ENCODE measurements around a stretch of chr2.

DNA sequence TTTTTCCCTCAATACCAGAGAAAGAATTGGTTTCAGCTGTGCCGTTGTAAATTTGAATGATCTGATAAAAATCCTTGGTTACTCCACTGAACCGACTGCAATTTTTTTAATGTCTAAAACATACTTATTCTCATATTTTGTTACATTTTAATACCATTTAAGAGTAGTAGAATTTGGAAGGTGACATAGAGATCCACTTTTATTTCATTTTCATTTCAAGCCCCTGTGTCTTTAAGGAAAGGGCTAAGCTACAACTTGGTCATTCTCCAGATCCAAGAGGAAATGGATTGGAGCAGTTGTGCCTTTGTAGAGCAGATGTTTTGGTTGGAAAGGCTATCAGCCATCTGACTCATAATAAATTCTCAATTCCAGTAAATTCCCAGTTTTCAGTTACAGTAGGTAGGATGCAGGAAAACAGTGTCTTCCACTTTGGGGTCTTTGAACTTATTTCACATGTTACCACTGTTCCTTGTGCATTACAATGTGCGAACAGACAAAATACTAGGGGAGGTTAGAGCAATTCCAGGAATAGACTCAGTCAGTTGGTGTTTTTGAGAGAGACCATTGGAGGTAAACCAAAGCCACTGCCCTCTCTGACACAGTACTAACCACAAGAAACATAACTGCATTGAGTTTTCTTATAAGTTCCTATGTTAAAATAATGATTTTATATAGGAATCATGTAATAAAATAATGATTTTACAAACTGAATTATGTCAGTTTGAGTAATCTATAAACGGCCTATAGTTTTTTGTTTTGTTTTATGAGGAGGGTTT, 211.9 kb downstream of the BABAM2 start:
- PRO-cap: no peak

DNA sequence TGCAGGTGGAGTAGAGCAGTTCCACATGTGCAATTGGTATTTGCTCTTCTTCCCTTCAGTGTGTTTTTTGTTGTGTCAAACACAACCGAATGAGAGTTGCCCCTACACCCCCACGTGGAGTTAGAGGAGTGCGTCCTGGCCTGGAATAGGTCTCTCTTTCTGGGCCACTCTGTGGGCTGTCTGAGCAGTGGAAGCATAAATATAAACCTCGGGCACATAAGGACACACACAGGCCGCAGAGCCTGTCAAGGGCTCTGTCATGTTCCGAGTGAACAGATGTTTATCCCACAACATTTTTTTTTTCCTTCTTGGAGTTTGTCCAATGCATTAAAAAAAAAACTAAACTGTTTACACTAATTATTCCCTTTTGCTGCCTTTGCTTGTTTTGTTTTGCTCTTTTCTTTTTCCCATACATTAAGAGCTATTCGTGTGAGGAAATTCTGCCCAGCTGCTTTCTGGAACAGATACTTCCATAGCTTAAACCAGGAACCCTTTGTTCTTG, 228.4 kb upstream of the FOSL2 start:
- PRO-cap: no peak

- PRO-cap: no peak
Observed at GRCh38 chr2:28261783-28262508, 130.7 kb upstream of the FOSL2 start.

GRCh38 chr2:28273624-28274273, 118.9 kb upstream of the FOSL2 start:
- PRO-cap: no peak

GRCh38 chr2:28280862-28281250, 111.8 kb upstream of the FOSL2 start:
- PRO-cap: no peak

DNA sequence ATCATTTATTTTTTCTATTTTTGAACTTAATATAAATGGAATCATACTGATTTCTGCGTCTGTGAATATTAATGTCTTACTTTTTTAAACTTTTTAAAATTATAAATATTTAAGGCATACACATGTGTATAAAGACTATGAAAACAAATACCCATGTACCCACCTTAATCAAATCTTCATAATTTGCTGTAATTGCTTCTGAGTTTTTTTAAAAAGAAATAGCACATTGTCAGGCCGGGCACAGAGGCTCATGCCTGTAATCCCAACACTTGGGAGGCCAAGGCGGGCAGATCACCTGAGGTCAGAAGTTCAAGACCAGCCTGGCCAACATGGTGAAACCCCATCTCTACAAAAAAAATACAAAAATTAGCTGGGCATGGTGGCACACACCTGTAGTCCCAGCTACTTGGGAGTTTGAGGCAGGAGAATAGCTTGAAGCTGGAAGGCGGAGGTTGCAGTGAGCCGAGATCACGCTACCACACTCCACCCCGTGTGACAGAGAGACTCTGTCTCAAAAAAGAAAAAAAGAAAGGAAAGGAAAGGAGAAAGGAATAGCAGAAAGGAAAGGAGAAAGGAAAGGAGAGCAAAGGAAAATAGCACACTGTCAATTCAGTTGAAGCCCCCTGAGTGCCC, 103.3 kb upstream of the FOSL2 start:
- PRO-cap: no peak

DNA sequence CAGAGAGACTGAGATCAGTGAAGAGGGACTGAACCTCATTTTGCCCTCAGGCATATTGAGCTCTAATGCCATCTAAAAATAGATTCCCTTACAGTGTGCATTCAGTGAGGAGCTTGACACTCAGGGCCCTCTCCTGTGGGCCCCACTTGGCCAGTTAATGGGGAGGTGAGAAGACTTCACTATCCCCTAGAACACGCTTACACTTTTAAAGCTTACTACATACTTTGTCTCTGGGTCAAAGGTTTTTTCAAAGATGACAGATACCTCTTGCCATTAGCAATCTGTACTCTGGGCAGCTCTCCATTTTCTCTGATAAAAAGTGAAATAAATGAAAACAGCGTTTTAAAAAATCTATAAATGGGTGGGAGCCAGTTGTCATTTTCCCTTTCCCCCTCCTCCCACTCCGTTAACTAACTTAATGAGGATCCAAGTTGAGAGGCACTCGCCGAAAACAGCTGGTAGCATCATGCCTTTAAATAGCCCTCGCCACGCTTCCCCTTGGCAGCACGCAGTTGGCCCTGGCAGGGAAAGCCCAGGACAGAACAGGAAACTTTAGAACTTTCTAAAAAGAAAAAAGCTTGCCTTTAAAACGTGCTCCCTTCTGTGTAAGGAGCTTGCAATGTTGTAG, 58.9 kb upstream of the FOSL2 start:
- PRO-cap: no peak

- PRO-cap: no peak
Observed at GRCh38 chr2:28344578-28345210, 48.0 kb upstream of the FOSL2 start.

DNA sequence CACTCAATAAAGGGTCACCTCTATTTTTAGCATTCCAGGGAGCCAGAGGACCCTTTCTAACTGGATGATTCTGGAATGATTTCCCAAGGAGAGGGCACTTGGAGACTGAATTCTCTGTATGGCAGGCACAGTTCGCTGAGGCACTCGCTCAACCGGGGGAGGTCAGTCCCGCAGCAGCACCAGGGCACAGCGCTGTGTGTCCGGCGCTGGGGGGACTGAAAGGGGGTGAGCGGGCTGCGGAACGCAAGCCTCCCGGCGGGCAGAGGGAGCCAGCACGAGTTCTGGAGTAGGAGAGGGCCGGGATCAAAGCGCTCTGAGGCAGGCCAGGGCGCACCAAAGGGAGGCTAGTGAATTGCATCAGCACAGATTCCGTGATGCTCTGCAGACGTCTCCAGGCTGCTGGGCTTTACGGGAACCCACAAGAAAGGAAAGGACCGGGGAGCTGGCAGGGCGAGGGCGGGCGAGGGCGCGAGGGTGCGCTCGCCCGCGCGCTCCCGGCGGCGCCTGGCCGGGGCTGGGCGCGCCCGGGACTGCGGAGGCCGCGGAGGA, 2.6 kb upstream of the FOSL2 start:
- PRO-cap: bidirectional peak, plus-strand start at position 421 of the sequence, minus-strand start at position 532 of the sequence

- PRO-cap: no peak
Observed at GRCh38 chr2:28414581-28414938, 21.9 kb downstream of the FOSL2 start.

DNA sequence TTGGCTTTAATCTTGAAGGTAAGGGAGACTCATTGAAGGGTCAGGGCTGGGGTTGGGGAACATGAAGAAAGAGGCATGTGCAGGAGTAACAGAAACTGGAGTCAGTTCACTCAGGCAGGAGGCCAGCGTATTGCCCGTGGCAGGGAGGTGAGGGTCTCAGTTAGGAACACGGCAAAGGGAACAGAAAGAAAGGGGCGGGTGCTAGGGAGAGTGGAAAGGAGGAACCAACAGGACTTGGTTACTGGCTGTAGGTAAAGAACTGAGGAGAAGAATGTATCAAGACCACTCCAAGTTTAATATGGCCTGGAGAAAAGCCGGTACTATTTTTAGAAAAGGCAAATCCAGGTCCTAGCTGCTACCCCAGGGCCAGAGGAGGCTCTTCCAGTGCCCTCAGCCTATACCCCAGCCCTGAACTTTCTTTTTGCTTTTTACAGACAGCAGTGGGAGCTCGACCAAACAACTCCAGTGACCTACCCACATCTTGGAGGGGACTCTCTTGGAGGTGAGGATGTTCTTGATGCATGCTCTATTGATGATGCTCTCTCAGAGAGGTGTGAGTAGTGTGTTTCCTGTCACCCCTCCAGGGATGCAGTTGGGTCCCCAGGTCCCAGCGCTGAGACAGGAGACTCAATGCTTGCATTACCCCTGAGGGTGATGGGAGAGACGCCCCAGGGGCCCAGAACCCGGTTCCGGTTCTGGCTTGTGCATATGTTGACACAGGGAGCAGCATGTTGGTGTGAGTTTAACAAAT, 124.1 kb downstream of the PLB1 start:
- PRO-cap: no peak

GRCh38 chr2:28626616-28627657, 124.7 kb upstream of the PPP1CB start:
- PRO-cap: no peak

GRCh38 chr2:28643772-28644796, 107.5 kb upstream of the PPP1CB start:
- PRO-cap: no peak

DNA sequence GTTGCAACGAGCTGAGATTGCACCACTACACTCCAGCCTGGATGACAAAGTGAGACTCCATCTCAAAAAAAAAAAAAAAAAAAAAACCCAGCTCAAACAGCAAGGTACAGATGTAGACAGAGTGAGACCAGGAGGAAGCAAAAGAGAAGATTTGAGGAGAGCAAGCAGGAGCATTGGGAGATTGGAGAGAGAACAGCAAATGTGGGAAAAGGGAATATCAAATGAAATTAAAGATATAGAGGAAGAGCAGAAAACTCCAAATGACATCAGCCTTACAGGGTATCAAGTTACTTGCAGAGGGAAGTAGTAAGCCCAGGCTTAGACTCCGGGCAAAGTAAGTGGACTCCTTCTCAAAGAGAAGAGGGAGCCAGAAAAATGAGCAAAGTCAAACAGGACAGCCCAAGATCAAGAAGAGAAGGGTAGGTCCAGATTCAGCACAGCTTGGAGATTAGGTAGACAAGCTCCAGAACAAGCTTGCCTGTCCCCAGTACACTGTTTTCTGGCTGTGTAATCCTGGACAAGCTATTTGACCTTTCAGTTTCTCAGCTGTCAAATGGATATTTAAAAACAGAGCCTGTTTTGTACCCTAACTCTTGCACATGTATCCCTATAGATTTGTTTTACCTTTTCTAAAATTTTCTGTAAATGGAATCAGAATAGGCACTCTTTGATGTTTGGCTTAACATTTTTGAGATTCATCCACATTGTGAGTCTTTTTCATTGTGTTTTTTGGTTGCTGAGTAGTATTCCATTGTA, 93.1 kb upstream of the PPP1CB start:
- PRO-cap: no peak

- PRO-cap: no peak
Observed at GRCh38 chr2:28678112-28678975, 73.3 kb upstream of the PPP1CB start.

DNA sequence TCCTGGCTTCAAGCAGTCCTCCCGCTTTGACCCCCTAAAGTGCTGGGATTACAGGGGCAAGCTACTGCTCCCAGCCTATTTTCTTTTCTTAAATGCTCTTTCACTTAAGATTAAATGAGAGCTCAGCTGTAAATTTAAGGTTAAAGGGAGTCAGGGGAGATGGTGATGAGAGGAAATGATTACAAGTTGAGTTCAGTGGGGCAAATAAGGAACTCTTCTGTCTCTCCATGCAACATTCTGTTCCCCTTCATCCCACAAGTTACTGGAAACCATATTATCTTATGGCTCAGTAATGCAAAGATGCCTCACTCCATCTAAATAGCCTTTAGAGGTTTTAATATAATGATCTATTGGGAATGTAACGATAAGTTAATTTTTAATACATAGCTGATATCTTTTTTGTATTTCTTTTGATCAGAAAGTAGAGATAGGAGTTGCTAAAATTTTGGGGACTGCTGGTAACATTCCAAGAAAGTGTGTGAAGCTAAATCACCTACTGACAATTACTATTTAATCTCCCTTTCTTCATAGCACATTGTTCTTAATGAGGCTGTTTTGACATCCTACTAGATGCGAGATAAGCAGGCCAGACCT, 24.1 kb downstream of the PPP1CB start:
- PRO-cap: no peak

DNA sequence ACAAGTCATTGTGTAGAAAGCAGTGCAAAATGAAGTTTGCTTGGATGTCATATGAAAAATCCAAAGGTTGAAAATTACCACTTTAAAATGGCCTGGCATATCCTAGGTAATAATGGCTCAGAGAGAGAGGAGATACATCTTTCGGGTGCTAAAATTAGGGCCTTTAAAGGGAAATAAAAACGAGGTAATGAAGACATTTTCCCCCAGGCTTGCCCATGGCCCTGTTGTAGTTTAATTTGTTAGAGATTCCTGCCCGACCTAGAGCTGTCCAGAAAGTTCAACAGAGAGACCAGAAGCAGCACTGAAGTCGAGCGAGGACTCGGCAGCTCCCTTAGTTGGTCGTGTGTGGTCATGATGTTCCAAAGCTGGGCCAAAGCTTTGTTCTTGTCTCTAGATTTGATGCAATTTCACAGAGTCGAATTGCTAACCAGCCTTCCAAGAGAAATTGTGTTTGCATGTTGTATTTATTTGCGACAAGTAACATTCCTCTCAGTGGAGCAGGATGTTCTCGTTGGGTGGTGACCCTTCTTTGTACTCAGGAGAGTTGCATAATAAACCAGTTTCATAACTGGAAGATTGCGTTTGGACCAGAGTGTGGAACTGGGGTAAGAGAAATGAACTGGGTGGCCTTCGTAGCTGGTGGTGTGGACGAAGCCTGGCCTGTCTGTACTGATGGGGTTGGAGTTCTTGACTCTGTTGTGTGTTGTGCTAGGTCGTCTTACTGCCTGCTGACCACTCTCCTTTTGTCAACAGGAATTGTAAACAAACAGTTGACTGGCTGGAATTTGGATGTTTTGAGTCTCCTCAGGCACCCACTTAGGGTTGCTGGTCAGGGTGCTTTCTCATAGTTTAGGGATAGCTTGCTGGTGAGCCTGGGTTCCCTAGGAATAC, 29.2 kb upstream of the TOGARAM2 start:
- PRO-cap: no peak

DNA sequence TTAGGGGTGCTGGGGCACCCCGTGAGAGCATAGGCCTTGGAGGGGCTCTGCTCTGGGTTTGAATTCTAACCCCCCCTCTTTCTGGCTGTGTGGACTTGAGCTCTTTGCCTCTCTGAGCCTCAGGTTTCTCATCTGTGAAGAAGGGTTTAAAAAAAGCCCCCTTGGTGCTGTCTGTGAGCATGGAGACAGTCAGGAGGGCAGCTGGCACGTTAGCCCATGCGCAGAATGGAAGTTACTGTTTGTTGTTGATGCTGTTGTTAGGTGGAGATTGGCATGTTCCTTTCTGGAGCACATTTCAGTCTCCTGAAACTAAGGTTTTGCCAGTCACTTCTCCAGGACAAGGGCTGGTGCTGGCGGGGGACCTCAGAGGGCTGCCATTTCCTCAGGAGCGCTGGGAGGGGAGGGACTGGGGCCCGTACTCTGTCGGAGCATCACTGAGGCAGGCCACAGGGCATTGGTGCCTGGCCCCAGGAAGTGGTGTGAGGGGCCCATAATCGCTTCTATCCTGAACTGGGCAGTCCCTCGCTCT, 925 bp downstream of the TOGARAM2 start:
- PRO-cap: no peak

GRCh38 chr2:29315137-29315321, 199.8 kb downstream of the CLIP4 start:
- PRO-cap: bidirectional peak, plus-strand start at chr2:29315207, minus-strand start at chr2:29315206

- PRO-cap: unidirectional peak, plus-strand start at chr2:30230548; bidirectional peak, plus-strand start at chr2:30230643, minus-strand start at chr2:30230588; bidirectional peak, plus-strand start at chr2:30231082, minus-strand start at chr2:30230941; bidirectional peak, plus-strand start at chr2:30231534, minus-strand start at chr2:30231419
Observed at GRCh38 chr2:30230206-30231473, 694 bp upstream of the LBH start.